ENCODE measurements around the gene HNRNPF.

DNA sequence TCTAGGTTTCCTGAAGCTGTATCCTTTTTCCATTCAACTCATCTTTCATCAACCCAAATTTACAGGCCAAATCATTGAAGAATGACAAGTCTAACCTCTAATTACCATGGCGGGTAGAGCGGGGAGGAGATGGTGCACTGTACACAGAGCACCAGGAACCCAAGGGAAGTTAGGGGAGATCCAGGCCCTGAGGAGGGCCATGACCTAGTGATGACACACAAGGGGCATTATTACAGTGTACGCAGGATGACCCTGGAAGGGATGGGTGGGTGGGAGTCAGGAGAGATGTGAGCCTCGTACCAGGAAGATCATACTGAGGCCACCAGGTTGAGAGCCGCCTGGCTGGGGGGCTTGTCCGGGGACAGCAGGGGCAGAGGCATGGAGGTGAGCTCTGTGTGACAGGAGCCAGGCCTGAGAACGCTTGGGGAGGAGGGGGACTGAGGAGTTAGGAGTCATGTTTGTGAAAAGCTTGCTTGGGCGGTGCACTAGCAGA is 89.5 kb upstream of the CCNY start:
- PRO-cap = no peak

DNA sequence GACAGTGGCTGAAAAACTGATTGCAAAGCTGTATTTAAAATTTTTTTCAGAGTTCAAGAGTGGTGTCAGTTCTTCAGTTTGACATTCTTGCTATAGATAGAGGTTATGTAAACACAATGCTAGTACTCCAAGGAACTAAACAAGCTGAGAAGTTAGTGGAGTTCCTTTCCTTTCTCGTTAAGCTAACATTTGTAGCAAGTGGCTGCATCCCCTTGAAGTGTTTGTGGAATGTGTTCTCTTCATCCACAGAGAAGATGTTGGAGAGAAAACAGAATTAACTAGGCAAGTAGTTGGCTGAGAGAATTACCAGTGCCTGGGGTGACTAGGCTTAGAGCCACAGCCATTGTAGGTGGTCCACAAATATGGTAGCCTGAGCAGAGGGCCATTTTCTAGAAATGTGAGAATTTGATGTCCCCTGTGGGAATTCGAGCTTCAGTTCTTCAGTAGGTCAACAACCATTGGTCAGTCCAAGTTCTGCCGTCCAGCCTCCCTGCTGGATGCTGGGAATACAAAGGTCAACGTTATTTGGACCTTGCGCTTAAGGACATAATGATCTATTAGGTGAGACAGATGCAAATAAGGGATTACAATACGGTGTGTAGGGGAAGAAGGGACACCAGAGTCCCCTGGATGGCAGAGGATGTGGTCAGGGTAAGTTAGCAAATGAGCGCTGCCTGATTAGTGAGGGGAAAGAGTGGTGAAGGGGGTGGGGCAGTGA is 16.0 kb downstream of the CCNY start:
- PRO-cap = no peak

GRCh38 chr10:35379159-35379758 is 43.0 kb downstream of the CCNY start:
- PRO-cap = no peak

GRCh38 chr10:35409918-35410399 is 73.7 kb downstream of the CCNY start:
- PRO-cap = no peak

DNA sequence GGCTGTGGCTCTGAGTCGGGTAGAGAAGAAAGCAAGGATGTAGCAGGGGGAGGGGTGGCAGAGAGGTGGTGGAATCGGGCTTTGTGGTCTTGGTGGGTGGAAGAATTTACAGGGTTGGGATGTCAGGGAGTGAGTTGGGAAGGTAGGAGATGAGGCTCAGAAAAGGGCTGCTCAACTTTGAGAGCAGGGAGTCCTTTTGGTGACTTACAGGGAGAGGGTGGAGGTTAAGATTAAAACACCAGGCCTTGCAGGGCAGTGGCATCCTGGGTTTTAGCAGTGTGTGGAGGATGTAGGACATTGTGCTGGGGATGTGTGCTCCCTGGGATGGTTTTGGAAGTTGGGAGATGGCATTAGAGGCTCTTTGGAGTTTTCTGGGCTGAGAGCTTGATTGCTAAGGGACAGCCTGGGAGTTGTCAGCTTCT is 113.8 kb downstream of the CCNY start:
- PRO-cap = no peak

GRCh38 chr10:37857877-37858453 is 555 bp upstream of the ZNF248 start:
- PRO-cap = unidirectional peak, minus-strand start at chr10:37858039

DNA sequence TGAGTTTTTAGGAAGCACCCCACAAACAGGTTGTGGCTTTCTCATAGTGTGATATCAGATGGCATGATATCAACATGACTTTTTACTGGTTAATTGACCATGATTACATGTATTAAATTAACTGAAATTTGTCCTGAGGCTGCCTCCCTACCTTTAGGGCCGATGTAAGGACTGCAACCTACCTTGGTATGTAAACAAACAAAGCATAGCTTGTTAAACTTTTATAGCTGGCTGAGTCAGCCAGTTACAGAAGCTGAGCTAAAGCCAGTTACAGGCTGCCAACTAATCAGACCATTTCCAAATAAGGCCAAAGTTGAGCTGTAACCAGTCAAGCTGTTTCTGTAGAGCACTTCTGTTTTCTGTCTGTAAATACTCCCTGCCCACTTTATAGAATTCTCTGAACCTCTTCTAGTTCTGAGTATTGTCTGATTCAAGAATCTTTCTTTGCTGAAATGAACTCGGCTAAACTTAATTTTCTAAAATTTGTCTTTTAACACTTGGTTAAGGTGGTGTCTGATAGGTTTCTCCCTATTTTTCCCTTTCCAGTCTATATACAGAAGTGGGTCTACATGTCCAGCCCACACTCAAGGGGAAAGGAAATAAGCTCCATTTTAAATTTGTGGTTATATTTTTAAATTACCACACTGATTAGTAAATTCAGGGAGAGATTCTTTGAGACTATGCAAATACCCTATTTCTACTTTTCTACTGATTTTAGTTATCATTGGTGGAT is 3.5 kb upstream of the ZNF248 start:
- PRO-cap = no peak

DNA sequence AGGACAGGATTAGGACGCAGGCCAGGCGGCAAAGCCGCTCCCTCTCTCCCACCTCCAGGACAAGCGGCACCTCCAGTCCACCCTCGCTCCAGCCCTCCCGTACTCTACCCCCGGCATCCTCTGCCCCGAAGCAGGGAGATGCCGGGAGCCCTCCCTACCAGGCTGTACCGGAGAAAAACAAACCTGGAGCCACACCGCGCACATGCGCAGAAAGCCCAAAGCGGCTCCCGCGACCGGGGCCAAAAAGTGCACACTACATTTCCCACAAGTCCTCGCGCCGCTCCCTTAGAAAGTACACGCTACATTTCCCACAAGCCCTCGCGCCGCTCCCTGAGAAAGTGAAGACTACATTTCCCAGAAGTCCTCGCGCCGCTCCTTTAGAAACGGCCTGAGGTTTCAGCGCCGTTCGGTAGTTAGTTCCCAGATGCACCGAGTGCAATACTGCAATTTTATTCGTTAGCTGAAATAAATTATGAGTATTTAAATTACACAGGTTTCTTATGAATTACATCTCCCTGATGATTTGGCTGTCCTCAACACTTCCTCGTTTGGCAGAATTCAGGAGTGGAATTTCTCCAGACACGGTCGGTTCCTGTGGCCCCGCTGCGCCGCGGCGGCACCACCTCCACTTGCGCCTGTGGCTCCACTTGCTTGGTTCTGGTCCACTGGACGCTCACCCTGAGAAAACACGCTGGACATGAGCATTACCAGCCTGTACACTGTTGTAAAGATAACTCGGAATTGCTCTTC is 85.6 kb downstream of the ZNF33B start:
- PRO-cap = no peak

- PRO-cap = no peak
These were observed 29.6 kb upstream of the BMS1 start for GRCh38 chr10:42752877-42753520.

DNA sequence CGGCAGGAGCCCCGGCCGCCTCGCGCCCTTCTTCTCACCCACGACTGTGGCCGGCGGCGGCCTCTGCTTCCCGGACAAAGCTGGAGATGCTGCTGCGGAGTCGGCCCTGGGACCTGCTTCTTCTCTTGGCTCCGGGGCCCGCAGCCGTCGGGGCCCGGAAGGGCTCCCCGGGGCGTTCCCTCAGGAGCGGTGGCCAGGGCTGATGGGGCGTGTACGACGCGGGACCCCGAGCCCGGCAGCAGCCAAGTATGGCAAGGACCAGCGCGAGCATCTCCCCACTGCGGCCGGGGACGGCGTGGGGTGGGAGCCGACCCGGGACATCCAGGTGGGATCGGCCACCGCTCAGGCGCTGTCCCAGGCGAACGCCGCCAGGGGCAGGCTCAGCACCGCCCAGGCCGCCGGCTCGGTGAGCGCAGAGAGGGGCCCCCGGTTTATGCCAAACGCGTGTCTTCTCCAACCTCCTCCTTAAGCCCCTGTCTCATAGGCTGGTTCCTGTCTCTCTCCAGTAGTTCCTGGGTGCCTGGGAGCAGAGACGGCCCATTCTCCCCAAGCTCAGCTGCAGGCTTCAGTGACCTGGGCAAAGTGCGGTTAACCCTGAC is 27.5 kb upstream of the BMS1 start:
- PRO-cap = no peak

DNA sequence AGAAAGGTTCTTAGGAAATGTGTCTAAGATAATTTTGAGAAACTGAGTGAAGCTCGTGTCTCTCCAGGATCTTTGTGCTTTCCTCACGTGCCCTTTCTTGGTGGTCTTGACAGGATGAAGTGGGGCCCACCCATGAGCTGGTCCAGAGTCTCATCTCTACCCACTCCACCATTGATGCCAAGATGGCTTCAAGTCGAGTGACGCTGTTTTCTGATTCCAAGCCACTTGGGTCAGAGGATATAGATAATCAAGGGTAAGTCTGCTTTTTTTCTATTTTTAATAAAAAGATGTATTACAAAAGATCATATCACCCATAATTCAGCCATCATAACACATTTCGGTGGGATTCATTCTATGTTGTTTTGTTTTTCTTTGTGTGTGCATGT is 11.1 kb downstream of the BMS1 start:
- PRO-cap = no peak

DNA sequence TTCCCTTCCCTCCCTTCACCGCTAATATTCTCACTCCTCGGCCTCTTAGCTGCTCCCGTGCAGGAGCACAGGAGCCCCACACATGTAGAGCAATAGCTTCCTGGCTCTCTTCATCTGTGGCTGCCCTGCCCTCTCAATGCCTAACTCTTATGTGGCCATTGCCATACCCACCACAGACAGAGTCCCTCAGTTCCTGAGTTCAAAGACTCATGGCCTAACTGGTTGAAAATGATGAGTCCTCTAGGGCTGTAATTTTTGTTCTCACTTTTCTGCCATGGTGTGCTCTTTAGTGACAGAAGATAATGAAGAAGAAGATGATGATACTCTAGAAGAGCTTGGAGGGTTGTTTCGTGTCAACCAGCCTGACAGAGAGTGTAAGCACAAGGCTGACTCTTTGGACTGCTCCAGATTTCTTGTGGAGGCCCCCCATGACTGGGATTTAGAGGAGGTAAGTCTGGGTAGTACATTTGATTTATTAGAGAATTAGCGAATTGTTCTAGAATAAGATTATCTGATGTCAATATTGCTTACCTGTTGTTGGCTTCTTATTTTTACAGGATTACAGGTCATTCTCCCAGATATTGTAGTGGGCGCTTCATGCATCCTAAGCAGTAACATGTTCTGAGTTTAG is 15.7 kb downstream of the BMS1 start:
- PRO-cap = no peak

GRCh38 chr10:42998492-42998691 is 78.5 kb upstream of the RET start:
- PRO-cap = no peak

DNA sequence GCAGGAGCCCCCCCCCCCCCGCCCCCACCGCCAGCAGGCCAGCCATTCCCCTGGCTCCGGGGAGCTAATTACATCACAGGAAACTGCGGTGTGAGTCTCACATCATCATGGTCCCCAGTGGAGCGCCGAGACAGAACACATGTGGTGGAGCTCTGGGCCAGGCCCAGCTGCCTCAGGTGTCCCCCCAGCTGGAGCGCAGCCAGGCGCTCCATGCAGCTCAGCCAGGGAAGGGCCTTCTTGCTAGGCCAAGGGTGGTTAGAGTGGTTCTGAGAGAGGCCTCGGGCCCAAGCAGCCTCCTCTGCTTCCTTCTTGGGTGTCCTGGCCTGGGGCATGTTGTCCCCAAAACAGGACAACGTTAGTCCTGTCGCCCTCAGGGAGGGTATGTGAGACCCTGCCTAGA is 37.3 kb upstream of the RET start:
- PRO-cap = no peak

DNA sequence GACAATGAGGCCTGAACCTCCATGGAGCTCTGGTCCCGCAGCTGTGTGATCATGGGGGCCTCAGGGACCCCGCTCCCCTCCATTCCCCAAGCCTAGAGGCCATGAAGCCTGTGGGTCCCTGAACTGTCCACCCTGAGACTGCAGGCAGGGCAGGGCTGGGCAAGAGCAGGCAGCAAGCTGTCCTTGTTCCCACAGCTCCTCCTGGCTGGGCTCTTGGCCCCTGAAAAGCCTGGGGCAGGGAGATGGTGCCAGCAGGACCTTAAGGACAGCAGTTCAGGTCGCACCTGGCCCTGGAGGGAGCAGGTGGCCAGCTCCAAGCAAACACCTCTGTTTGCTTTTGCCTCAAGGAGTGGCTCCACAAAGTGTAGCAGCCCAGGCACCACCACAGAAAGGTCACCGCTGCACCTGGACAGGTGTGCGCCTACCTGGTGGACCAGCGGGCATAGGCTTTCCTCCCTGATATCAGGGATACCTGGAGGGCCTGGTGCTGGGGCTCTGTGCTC is 5.2 kb downstream of the RET start:
- PRO-cap = no peak

- PRO-cap = bidirectional peak, plus-strand start at chr10:43397513, minus-strand start at chr10:43397197
These were observed 11.8 kb downstream of the HNRNPF start for GRCh38 chr10:43397110-43397652.

GRCh38 chr10:43404646-43405051 is 4.3 kb downstream of the HNRNPF start:
- PRO-cap = no peak

DNA sequence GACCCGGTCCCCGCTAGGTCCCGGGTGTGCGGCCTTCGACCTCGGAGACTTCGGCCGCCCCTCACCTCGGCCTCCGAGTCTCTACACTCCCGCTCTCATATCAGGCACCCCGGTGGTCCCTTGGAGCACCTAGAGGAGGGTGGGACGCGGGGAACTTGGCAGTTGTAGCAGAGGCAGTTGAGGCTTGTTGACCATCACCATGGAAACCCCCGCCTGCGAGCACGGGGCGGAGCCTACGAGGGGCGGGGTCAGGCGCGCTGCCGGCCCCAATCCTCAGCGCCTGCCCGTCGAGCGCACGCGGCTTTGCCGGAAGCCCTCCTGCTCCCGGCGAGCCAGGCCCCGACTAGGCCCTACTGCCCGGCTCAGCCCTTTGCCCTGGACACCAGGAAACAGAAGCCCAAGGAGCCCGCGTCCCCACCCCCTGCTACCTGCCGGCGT is 305 bp downstream of the HNRNPF start:
- PRO-cap = bidirectional peak, plus-strand start at position 273 of the sequence, minus-strand start at position 157 of the sequence

DNA sequence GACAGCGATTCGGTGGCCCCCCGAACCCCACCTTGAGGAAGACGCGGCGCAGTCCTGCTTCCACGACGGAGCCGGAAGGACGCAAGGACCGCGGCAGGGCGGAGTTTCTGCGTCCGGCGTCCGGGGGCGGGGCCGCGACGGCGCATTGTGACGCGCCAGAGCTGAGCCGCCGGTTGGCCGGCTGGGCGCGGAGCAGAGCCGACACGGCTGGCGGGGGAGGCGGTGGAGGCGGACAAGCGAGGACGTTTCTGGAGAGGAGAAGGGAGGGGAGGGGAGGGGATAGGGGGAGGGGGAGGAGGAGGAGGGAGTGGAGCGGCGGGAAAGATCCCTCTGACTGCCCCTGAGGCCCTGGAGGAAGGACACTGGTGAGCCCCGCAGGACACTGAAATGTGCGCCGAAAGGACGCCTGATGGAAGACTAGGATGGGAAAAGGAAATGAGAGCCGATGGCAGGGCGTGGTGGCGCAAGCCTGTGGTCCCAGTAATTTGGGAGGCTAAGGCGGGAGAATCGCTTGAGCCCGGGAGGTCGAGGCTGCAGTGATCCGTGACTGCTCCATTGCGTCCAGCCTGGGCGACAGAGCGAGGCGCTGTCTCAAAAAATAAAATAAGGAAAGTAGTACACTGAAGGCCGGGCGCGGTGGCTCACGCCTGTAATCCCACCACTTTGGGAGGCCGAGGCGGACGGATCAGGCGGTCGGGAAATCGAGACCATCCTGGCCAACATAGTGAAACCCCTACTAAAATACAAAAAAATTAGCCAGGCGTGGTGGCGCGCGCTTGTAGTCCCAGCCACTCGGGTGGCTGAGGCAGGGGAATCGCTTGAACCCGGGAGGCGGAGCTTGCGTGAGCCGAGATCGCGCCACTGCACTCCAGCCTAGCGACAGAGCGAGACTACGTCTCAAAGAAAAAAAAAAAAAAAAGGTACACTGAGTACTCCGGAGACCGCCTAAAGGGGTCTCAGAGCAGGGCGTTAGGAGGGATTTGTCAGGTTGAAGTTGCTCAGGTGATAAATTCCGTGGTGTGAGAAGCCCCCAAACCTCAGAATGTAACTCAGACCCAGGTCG is at the start of gene HNRNPF:
TSS of gene HNRNPF (minus strand) at position 87 of the 1,063 bp plus-strand sequence.
- PRO-cap = bidirectional peak, plus-strand start at position 202 of the sequence, minus-strand start at position 48 of the sequence; bidirectional peak, plus-strand start at position 664 of the sequence, minus-strand start at position 577 of the sequence; bidirectional peak, plus-strand start at position 959 of the sequence, minus-strand start at position 802 of the sequence

DNA sequence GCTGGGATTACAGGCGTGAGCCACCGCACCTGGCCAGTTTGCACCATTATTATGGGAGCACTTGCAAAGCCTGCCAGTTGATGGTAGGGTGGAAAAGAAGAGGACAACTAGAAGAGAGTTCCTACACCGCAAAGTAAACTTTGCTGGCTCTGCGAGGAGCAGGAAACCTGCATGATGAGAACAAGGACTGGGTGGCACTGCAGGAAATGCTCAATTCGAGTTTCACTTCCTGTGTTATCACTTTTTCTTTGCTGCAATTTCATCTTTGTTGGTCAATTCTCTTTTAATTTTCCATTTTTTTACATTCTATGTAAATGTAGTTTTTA is 14.9 kb downstream of the ZNF487 start:
- PRO-cap = no peak

Measured in type B pancreatic cell (in vitro differentiated cells).